Bronchus fibroblast of lung (primary cell): ENCODE measurements around a stretch of chr4.

DNA sequence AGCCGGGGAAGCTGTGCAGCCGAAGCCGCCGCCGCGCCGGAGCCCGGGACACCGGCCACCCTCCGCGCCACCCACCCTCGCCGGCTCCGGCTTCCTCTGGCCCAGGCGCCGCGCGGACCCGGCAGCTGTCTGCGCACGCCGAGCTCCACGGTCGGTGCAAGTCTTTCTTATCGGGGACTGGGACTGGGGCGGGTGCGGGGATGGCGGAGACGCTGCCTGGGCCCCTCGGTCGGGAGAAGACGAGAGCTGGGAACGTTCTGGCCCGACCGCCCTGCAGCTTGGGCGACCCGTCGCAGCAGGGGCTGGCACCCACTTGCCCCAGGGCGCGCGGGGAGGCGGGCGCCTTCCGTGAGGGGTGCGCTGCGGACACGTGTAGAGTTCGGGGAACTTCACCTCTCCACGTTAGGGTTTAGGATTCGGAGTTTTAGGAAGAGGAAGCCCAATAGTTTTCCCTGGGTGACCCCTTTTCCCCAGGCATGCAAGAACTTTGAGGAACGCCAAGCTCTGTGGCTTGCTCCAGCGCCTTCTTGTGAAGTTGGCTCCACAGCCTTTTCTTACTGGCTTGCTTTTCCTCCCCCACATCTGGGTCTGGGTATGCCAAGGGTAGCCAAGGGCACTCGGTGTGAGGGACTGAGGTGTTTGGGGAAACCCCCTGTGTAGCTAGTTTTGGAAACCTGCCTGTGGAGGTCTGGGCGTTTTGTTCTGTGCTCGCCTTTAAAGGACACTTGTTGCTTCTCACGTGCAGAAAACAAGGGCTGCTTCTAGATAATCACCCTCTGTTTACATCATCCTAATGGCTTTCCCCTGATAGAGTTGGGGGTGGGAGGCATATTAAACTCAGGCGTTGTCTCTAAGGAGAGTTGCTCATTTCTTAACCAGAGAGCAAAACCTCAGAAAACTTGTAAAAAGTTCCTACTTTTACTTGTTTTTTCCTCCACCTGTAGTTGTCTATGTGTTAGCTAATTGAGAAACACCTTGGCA lies 620 bp downstream of the EDNRA start:
- RAMPAGE, long total RNA: no peak

- RAMPAGE, long total RNA: no peak
Observed at GRCh38 chr4:147492681-147493163, 11.8 kb downstream of the EDNRA start.

DNA sequence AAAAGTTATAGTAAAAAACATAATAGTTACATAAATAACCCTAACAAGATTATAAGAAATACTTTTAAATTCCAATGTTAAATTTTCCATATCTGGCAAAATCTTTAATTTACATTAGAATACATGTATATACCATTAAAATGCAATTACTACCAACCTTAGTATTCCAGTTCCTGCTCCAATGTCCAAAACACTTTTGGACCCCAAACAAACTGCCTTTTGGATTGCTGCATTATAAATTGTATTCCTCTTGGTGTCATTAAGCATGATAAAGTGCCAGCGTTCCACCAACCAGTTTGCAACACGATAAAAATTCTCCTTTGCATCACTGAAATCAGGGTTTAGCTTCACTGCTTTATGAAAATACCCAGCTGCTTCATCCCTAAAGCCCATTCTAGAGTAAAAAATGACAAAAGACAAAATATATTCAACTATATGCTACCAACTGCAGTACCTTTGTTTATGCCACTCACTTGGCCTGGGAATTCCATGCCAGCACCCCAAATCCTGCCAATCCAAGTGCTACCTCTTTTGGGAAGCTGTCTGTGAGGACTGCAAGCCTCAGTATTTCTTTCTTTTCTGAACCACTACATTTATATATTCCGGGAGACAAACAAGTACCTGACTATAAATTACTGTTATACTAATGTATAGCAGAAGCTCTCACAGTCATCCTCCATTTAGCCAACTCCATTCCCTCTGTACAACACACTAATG lies 10.3 kb downstream of the PRMT9 start:
- RAMPAGE, long total RNA: no peak

DNA sequence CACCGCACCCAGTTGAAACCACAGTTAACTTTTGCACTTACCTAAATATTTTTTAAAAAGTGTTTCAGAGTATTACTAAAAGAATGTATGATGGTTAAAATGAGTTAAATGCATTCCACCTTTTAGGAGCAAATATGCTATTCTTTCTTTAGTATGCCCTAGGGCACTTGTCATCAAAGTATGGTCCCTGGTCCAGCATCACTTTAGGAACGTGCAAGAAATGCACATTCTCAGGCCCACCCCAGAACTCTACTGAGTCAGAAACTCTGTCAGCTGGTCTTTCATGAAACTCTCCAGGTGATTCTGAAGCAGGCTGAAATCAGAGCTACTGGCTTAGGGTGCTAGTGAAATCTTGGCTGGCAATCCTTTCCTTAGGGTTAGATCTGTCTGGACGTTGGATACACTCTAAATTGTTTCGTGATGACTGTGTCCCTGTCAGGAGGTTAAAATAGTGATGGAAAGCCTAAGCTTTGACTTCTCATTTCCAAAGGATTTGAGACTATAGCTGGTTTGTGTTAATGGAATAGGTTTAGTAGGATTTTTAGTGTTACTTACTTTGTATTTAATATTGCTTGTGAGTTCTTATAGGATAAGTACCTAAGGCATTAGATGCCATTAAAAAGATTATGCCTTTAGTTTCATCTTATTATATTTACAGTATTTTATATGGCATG lies 99.1 kb downstream of the ARHGAP10 start:
- RAMPAGE, long total RNA: no peak

GRCh38 chr4:147866222-147867061 lies 134.6 kb downstream of the ARHGAP10 start:
- RAMPAGE, long total RNA: no peak

- RAMPAGE, long total RNA: no peak
Observed at GRCh38 chr4:148060365-148061513, 328.9 kb downstream of the ARHGAP10 start.

- RAMPAGE, long total RNA: no peak
Observed at GRCh38 chr4:148310761-148311589, 131.2 kb downstream of the NR3C2 start.

GRCh38 chr4:150039619-150040233 lies 38.5 kb upstream of the DCLK2 start:
- RAMPAGE, long total RNA: no peak

DNA sequence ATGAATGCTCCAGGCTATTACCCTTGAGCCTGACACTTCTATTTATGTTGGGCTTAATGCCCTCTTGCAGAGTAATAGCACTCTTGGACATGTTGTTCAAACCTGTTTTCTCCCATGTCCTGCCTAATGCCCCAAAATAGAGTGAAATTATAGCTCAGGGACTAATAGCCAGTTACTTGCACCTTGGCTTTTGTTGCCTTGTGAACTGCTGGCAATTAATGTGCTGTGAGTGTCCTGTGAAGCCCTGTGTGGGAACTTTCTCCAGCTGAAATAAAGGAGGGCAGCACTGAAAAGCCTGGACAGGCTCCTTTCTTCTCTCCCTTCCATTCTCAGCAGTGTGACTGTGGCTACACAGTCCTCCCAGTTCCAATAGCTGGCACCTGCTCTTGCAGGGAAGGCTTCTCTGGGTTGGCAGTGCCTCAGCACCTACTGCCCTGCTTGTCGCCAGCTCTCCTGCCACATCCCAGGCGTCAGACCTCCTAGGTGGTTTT lies 72.4 kb downstream of the DCLK2 start:
- RAMPAGE, long total RNA: no peak

GRCh38 chr4:150852309-150852970 lies 162.6 kb downstream of the LRBA start:
- RAMPAGE, long total RNA: no peak

- RAMPAGE, long total RNA: no peak
Observed at GRCh38 chr4:151184462-151185046, 85.1 kb downstream of the RPS3A start.

GRCh38 chr4:151199563-151200072 lies 77.3 kb upstream of the PRSS48 start:
- RAMPAGE, long total RNA: no peak

DNA sequence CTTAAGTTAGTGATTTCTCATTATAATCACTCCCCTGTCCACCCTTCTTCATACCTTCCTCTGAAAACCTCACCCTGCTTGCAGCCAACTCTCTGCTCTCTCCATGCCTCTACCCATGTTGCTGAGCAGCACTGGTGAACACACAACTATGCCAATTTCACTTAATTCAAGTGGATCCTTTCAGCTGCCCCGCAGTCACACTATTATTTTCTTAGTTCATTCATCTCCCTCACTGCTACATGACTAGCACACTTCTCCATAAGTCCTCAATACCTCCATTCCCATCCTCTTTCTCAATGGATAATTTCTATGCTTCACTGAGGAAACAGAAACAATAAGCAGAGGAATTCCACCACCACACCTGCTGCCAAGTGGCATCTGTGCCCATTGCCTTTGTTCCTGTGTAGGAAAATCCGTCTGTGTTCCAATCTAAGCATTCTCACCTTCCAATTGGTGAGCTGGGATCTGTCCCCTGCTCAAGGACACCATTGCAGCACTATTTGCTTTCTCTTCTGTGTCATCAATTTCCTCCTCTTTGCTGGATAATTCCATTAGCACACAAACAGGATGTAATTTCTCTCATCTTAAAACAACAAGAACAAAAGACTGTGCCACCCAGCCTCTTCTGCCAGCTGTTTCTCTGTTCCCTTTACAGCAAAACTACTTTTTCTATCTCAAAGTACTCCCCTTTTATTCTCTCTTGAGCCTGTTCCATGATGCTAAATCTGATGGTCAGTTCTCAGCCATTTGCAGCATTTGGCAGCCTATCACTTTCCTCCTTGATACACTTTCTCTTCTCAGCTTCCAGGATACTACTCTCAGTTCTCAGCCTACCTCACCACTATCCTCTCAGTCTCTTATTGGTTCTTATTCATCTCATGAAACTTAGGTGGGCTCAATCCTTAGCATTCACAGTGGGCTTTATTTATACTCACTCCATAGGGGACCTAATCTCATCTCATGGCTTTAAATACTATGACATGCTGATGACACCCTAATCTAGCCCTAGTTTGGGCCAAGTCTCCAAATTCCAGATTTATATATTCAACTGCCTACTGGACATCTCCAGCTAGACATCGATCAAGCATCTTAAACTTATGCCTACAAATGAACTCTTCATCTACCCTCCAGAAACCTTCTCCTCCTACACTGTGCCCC lies 24.9 kb upstream of the PRSS48 start:
- RAMPAGE, long total RNA: no peak

DNA sequence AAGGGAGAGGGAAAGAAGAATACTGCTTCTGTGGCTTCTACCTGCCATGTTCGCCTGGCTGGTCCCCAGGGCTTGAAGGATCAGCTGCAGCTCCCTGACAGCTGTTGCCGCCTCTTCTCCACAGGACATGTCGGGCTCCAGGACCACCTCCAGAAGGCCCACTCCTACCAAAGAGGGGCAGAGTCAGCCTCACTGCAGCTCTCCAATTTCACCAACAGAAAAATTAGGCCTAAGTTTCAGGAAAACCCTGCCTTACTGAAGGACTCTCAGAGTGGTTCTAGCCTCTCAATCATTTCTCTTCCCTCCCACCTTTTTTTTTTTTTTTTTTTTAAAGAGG lies 44.9 kb downstream of the GATB start:
- RAMPAGE, long total RNA: no peak

GRCh38 chr4:152462017-152462706 lies 73.7 kb downstream of the FBXW7 start:
- RAMPAGE, long total RNA: no peak

- RAMPAGE, long total RNA: no peak
Observed at GRCh38 chr4:152534250-152535439, 1.2 kb downstream of the FBXW7 start.

DNA sequence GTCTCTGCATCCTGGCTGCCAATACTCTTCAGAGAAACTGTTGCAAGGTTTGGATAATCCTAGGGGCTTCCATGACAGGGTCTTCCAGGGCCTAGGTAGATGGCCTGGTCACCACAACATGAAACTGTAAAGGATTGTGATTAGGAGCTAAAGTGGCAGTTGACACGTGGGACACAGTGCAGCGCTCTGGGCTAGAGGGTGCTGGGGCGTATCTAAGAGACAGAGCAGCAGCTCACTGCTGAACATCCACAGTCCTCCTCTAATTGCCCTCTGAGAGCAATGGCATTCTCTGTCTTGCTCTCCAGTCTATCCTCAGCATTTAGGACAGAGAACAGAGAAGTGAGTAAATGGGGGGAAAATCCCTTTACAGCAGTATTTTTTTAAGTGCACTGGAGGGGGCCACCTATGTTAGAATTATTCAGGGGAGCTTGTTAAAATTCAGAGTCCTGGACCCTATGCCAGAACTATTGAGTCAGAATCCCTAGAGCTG lies 4.1 kb upstream of the TMEM154 start:
- RAMPAGE, long total RNA: no peak

GRCh38 chr4:153219097-153219506 lies 14.9 kb downstream of the TRIM2 start:
- RAMPAGE, long total RNA: no peak

- RAMPAGE, long total RNA: no peak
Observed at GRCh38 chr4:153427481-153427844, 38.7 kb upstream of the TMEM131L start.

- RAMPAGE, long total RNA: no peak
Observed at GRCh38 chr4:153429160-153429644, 37.0 kb upstream of the TMEM131L start.